Measurements from ENCODE around the genes TRIM4, COPS6, PVRIG and PPP1R35.

DNA sequence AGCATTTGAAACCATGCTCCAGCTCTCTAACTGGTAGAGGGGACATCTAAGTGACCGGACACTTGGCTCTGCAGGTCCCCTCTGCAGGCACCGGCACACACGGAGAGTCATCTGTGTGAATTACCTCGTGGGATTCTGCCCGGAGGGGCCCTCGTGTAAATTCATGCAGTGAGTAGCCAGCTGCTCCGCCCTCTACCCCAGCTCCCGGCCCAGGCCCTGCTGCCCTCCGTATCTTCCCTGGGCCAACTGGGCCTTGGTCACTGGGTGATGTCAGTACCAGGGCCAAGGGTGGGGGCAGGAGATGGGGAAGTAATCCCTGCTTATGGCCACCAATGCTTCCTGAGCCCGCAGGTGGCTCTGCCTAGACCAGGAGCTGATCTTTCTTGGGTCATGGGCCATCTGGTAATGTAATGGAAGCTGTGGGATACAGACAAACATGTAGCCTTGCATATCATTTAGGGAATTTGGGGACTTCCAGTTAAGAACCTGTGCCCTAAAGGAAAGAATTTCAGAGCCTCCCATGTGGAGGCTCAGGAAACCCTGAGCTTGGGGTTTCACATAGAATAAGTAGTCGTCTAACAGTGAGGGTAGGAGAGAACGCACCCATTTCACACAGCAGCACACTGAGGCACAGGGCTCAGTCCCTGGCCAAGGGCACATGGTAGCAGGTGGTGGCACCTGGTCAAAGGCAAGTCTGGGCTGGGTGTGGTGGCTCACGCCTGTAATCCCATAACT is 12.1 kb downstream of the CPSF4 start:
- PRO-cap, 2 experiments: no peak in any of the 2 experiments
- RAMPAGE, long total RNA, 5 experiments: no peak in any of the 5 experiments

- PRO-cap, 2 experiments: no peak in any of the 2 experiments
- RAMPAGE, long total RNA, 5 experiments: no peak in any of the 5 experiments
Observed at GRCh38 chr7:99560431-99560726, 1.9 kb downstream of the ZNF655 start.

- PRO-cap, 2 experiments: no peak in any of the 2 experiments
- RAMPAGE, long total RNA, 5 experiments: no peak in any of the 5 experiments
Observed at GRCh38 chr7:99649402-99649840, 30.4 kb downstream of the CYP3A5 start.

DNA sequence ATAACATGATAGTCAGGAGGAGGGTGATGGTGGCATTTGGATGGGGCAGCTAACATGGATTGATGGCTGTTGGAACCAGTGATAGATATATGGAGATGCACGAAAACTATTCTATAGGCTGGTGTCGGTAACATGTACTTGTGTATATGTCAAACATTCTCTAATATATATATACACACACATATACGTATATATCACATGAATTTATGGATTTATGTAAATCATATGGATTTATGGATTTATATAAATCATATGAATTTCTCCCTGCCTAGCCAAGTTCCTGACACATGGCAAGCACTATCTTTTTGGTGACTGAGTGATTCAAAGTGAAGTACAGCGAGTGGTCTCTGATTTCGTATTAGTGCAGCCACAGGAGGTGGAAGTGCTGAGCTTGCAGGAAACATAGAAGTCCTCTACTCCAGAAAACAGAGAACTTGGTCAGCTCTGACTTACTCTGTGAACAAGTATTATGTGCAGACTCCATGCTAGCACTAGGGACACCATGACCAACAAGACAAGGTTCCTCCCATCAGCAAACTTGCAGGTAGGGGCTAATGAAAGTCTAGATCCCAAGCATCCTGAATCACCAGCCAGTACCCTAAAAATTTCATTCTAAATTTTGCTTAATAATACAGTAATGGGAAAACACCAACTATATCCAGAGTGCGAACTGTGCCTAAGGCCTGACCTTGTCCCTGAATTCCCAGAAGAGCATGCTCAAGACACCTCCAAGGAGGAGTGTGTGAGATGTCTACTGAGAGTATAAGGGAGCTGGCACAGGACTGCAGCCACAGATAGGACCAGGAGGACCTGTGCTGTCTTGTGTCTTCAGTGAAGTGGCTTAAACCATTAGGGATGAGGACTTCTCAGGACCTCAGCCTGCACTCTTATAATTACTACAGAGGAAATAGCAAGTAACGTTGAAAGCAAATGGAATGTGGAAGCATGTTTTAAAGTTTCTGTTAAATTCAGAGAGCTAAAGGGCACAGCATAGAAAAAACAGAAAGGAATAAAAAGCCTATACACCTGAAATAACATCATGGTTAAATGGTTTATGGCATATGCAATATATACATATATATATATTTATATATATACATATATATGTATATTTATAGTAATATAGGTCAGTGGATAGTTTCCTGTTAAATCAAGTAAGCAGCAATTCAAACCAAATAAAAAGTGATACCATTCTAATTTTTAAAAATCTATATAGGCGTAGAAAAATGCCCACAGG is 28.3 kb downstream of the CYP3A5 start:
- PRO-cap, 2 experiments: no peak in any of the 2 experiments
- RAMPAGE, long total RNA, 5 experiments: no peak in any of the 5 experiments

DNA sequence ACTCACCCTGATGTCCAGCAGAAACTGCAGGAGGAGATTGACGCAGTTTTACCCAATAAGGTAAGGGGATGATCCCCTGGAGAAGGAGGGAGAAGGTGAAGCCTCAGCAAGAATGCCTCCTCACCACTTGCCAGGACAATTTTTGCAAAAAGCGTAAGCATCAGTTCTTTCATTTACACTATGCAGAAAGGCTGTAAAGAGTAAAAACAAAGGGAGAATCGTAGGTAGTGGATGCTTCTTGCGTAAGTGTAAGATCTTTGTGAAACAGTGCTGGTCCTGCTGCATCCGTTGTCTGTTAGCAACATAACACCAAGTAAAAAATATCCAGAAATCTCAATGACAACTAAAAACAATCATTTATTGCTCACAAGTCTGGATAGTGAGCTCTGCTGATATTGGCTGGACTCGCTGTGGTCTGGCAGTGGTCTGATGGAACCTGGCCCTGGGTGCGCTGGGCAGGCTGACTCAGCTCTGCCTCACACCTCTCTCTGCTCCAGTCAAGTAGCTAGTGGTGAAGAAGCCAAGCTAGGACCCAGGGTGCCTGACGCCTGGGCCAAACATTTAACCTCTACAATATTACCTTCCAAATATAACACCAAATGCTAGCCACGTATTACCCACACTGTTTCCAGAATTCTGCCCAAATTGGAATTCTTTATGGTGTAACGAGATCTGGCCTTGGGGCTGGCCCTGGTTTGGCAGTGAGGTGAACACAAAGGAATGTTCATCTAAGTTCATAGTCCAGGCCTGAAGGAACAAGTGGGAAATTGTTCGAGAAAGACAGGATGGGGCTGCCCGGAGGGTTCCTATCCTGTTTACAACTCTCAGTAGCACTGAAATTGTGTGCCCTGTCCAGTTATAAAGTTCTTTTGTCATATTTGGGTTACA is 16.7 kb downstream of the OR2AE1 start:
- PRO-cap, 2 experiments: no peak in any of the 2 experiments
- RAMPAGE, long total RNA, 5 experiments: no peak in any of the 5 experiments

- PRO-cap, 2 experiments: peak in 2 of 2 experiments; most common plus-strand start chr7:99918984 (in 1); most common minus-strand start chr7:99919089 (in 1)
- RAMPAGE, long total RNA, 5 experiments: start-site peak on the plus strand in 1 of 5 experiments, at chr7:99919590-99919651 at its widest, 9 reads per replicate; start-site peak on the minus strand in 1 of 5 experiments, at chr7:99919485-99919542 at its widest, 87 reads per replicate
Observed at GRCh38 chr7:99918778-99919907, at the start of gene TRIM4. Gene TRIM4, minus strand, starts transcription at chr7:99919530.

- PRO-cap, 2 experiments: no peak in any of the 2 experiments
- RAMPAGE, long total RNA, 5 experiments: no peak in any of the 5 experiments
Observed at GRCh38 chr7:99967824-99968632, 7.8 kb downstream of the AZGP1 start.

DNA sequence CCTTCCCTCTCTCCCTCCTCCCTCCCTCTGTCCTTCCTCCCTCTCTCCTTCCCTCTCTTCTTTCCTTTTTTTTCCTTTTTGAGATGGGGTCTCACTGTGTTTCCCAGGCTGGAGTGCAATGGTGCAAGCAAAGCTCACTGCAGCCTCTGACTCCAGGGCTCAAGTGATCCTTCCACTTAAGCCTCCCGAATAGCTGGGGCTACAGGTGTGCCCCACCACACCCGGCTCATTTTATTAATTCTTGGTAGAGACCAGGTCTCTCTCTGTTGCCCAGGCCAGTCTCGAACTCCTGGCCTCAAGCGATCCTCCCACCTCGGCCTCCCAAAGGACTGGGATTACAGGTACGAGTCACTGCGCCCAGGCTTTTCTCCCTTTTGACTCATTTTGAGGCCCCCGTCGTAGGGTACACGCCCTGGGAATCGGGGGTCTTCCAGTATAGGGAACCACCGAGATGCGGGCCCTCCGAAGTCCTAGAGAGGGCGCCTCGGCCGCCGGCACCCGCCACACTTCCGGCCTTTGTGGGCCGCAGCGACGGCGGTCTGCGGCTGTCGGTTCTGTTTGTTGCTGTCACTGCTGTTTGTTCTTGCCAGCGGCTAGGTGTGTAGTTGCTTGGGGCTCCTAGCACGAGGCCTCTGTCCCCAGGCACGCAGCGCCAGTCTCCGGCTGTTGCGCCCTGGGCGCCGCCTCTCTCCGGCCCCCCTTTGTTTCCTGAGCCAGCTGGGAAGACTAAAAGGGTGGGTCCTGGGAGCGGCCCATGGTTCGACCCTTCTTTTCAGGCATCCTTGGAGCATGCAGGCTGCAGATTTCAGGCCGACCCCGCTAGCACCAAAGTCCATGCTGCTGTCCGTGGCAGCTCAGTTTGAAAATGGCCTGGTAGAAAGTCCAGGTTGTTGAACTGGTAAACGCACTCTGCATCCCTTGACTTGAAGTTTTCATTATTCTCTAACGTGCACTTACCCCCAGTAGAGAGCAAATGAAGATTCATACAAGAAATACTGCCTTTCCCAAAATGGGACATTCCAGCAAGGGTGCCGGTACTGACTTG is 17.9 kb upstream of the ZKSCAN1 start:
- PRO-cap, 2 experiments: peak in 2 of 2 experiments; most common plus-strand start position 519 of the sequence (in 2); most common minus-strand start position 572 of the sequence (in 1)
- RAMPAGE, long total RNA, 5 experiments: start-site peak on the plus strand in 1 of 5 experiments, centred at position 519 of the sequence, 10 reads per replicate

DNA sequence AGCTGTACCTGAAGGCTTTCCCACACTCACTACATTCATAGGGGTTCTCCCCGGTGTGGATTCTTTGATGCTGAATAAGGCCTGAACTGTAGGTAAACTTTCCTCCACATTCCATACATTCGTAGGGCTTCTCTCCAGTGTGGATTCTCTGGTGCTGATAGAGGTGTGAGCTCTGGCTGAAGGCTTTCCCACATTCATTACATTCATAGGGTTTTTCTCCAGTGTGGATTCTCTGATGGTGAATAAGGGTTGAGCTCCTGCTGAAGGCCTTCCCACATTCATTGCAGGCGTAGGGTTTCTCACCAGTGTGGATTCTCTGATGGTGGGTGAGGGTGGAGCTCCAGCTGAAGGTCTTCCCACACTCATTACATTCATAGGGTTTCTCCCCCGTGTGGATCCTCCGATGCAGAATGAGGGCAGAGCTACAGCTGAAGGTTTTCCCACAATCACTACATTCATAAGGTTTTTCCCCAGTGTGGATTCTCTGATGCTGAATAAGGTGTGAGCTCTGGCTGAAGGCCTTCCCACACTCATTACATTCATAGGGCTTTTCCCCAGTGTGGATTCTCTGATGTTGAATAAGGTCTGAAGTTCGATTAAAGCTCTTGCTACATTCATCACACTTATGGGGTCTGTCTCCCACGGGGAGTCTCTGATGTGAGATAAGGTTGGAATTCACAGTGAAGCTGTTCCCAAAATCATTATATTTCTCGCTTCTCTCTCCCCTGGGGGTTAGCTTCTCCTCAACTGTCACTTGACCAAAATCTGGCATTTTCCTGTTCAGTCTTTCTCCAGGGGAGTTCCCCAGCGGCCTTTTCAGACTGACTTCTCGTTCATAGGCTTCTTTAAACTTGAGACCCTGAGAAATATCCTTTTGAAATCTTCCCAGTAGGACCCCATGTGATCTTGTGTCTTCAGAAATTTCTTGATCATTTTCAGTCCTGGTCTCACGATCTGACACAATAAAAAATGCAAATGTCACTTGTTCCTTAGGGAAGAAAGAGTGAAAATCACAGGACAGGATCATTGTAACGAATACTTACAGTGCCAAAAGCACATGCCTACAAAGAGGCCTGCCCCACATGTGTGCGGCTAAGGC is 9.9 kb downstream of the ZNF3 start:
- PRO-cap, 2 experiments: no peak in any of the 2 experiments
- RAMPAGE, long total RNA, 5 experiments: no peak in any of the 5 experiments

- PRO-cap, 2 experiments: peak in 2 of 2 experiments; most common plus-strand start chr7:100088978 (in 2); most common minus-strand start chr7:100088897 (in 1)
- RAMPAGE, long total RNA, 5 experiments: start-site peak on the plus strand in 5 of 5 experiments, at chr7:100088968-100088988 at its widest, 93 to 2,564 reads per replicate
Observed at GRCh38 chr7:100088803-100089471, at the start of gene COPS6. Gene COPS6, plus strand, starts transcription at chr7:100088969.

GRCh38 chr7:100118774-100119160 is 391 bp downstream of the TAF6 start:
- PRO-cap, 2 experiments: no peak in any of the 2 experiments
- RAMPAGE, long total RNA, 5 experiments: no peak in any of the 5 experiments

DNA sequence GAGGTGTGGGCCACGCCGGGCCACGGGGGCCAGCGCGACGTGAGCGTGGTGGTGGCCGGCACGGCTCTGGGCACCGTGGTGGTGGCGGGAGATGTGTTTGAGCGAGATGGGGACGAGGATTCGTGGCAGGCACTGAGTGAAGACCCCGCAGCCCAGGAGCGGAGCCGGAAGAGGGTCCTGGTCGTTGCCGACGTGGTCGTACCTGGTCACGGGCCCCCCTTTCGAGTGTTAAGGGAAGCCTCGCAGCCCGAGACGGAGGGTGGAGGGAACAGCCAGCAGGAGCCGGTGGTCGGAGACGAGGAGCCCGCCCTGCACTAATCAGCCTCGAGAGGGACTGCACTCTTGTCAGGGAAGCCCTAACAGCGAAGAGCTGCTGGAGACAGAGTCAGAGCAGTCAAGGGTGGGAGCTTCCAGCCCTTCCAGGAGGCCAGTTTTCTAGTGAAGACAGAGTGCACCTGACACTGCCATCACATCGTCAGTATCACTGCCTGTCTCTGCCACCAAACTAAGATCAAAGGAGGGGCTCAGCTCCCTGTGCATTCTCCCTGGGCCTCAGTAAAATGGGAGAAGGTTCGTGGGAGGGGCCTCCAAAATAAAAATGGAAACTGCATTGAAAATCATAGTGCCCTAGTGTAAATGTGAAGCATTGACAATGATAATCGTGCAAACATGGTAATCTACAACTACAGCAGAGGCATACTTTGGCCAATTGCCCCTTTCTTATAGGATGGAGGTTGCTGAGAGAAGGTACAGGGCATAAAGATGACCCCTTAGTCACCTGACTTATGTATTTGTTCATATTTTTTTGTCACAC is 1.3 kb downstream of the MBLAC1 start:
- PRO-cap, 2 experiments: no peak in any of the 2 experiments
- RAMPAGE, long total RNA, 5 experiments: no peak in any of the 5 experiments

GRCh38 chr7:100166209-100166724 is 2.1 kb downstream of the GAL3ST4 start:
- PRO-cap, 2 experiments: no peak in any of the 2 experiments
- RAMPAGE, long total RNA, 5 experiments: no peak in any of the 5 experiments

DNA sequence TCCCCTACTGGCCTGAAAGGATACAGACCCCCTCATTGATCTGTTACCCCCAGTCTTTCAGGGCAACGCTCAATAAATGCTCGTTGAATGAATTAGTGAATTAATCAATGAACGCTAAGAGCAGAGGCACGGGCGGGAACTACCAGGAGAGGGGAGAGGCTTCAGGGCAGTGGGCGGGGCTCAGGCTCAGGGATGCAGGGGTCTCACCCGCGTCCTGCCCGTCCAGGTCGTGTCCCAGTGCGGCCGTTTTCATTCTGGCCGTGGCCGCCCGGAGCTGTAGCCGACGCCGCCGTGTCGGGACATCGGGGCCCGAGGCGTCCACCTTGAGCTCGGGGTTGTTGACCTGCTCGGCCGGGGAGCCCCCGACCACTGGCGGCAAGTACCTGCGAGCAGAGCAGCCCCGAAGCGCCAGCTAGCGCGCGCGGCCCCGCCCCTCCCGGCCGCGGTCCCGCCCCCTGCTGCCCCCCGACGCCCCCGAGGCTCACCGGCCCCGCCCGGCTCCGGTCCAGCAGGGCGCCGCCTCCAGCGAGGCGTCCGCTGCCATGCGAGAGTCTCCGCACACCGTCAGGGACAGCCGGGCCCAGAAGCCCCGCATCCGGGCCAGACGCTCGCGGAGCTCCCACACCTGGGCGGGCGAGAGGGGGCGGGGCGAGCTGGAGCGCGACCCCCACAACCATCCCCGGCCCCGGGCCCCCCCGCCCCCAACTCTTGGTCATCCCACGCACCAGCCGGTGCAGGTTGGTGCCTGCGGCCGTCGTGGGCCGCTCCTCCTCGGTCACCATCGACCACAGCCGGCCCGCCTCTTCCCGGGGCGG is 2.8 kb upstream of the GAL3ST4 start:
- PRO-cap, 2 experiments: no peak in any of the 2 experiments
- RAMPAGE, long total RNA, 5 experiments: no peak in any of the 5 experiments

- PRO-cap, 2 experiments: no peak in any of the 2 experiments
- RAMPAGE, long total RNA, 5 experiments: no peak in any of the 5 experiments
Observed at GRCh38 chr7:100200607-100201176, 19.1 kb upstream of the PVRIG start.

GRCh38 chr7:100219673-100220634 is at the start of gene PVRIG:
Gene PVRIG, plus strand, starts transcription at chr7:100219949.
- PRO-cap, 2 experiments: no peak in any of the 2 experiments
- RAMPAGE, long total RNA, 5 experiments: start-site peak on the plus strand in 1 of 5 experiments, at chr7:100219860-100219897 at its widest, 24 reads per replicate

DNA sequence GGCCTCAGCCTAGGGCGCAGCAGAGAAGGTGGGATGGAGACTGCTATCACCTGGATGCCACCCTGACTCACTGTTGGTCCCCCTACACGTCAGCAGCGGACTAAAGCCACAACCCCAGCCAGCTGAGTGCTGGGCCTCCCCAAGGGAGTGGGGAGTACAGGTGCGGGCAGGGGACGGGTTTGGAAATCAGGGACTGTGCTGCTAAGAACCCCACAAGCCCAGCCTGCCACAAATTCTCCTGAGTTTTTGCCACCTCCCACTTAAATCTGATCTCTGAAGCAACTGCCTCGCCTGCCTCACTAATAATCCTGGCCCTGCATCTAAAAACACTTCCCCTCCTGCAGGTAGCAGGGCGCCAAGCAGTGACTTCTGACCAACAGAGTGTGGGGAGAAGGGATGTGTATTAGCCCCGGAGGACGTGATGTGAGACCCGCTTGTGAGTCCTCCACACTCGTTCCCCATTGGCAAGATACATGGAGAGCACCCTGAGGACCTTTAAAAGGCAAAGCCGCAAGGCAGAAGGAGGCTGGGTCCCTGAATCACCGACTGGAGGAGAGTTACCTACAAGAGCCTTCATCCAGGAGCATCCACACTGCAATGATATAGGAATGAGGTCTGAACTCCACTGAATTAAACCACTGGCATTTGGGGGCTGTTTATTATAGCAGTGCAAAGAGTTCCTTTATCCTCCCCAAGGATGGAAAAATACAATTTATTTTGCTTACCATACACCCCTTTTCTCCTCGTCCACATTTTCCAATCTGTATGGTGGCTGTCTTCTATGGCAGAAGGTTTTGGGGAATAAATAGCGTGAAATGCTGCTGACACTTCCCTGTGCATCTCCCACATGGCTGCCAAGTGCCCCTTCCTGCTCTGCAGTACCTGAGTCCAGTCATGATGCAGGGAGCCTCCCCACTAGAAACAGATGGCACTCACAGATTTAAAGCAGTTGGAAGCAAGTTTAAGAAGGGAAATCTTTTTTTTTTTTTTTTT is 6.0 kb upstream of the PILRA start:
- PRO-cap, 2 experiments: no peak in any of the 2 experiments
- RAMPAGE, long total RNA, 5 experiments: no peak in any of the 5 experiments

DNA sequence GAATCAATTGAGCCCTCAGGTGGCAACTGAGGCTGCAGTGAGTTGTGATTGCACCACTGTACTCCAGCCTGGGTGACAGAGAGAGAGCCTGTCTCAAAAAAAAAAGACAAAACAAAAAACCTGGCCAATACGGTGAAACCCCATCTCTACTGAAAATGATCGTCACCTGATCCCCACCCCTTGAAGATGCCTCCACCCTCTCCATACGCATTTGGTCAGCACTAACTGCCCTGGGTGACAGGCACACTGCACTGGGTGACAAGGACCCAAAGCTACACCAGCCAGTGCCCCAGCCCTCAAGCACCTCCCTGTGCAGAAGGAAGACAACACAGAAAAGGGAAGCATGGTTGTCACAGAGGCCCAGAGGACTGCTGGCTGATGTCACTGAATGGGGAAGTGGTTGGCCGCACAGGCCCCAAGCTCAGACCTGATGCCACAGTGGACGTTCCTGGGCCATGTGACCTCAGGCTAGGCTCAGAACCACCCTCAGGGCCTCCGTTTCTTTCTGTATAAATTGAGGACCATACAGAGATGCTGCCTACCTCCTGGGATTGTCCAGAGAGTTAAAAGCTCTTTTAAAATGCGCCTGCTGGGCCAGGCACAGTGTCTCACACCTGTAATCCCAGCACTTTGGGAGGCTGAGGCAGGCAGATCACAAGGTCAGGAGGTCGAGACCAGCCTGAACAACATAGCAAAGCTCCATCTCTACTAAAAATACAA is 4.2 kb upstream of the PILRA start:
- PRO-cap, 2 experiments: no peak in any of the 2 experiments
- RAMPAGE, long total RNA, 5 experiments: no peak in any of the 5 experiments

DNA sequence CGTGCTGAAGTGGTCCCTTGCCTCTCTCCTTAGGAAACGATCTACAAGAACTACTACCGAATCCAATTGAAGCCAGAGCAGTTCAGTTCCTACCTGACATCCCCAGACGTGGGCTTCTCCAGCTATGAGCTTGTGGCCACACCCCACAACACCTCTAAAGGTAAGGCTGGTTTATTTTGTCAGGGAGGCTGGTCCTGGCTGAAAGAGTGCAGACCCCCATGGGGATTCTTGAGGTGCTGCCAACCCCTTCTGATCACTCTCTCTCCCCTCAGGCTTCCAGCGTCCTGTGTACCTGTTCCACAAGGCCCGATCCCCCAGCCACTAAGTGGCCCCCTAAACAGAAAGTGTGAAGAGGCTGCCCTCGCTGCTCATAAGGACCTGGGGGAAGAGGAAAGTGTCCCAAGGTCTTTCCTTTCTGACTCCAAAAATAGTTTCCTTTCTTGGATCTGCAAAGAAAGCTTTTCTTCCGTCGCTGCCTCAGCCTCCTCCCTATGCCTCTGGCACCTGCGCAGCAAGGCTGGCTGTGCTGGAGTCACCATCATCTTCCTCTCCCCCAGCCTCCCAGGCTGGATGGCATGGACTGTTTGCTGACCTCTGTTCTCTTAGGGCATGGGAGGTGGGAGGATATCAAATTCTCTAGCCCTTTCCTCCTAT is 2.9 kb downstream of the PPP1R35 start:
- PRO-cap, 2 experiments: no peak in any of the 2 experiments
- RAMPAGE, long total RNA, 5 experiments: no peak in any of the 5 experiments

DNA sequence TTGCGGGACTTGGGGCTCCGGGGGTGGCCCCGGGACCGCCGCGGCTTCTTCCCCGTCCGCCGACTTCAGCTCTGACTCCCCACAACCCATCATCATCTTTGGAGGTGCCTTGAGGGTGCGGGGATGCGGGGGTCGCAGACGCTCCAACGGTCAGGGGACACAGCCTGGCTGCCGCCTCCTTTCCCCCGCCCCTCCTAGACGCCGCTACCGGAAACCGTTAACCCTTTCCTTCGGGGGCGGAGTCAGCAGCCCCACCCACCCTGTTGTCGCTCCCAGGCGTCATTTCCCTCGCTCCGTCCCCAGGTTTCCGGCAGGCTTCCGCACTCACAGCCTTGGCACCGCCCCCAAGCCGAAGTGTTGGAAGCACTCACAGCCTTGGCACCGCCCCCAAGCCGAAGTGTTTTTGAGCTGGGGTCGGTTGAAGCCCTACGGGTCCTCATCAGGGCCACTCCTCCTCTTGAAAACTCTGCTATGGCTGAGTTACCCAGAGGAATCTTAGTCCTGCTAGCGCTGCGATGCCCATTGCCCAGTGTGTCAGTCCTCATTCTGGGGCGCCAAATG is at the start of gene PPP1R35:
Gene PPP1R35, minus strand, starts transcription at position 219 of the 561 bp plus-strand sequence.
- PRO-cap, 2 experiments: peak in 2 of 2 experiments; most common plus-strand start position 141 of the sequence (in 1); most common minus-strand start position 196 of the sequence (in 2)
- RAMPAGE, long total RNA, 5 experiments: start-site peak on the minus strand in 3 of 5 experiments, centred at positions 193 to 220 of the sequence, 31 to 45 reads per replicate